ENCODE measurements around the gene SLC25A51.

- PRO-cap: bidirectional peak, plus-strand start at chr9:36486320, minus-strand start at chr9:36486223
- RAMPAGE, long total RNA, 4 experiments: no peak in any of the 4 experiments
These were observed 85.8 kb upstream of the RNF38 start for GRCh38 chr9:36485705-36486433.

DNA sequence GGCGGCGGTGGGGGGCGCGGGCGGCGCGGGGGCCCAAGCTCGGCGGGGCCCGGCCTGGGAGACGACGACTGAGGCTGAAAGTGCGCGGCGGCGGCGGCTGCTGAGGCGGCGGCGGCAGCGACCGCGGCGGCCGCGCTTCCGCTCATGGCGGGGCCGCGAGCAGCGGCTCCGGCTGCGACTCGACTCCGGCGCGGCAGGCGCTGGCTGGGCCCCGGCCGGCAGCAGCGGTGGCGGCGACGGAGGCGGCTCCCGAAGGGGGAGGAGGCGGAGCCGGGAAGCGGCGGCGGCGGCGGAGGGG, 85.3 kb upstream of the MELK start:
- PRO-cap: bidirectional peak, plus-strand start outside the sequence, minus-strand start at position 181 of the sequence
- RAMPAGE, long total RNA, 4 experiments: no peak in any of the 4 experiments

DNA sequence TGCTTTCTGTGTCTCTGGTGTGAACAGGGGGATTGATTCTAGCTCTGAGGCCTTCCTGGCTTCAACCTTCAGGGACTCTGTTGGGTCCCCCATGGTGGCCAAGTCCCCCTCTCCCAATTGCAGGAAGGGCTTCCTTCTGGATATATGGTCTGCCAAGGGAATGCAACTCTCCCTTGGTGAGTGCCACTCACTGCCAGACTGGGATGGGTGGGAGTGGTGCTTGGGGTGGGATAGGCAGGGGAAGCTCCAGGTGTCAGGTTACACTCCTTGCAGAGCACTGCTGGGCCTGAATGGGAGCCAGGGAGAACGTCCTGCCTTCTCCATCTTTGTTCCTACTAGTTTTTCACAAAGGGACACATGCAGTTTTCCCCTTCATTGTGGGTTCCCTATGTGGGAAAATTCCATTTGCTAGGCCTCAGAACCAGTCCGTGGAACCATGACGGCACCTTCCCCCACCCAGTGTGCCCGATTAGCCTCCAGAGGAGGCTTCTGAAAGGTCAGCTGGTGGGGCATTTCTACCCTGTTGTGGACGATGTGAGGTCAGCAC, 153.3 kb downstream of the MELK start:
- PRO-cap: no peak
- RAMPAGE, long total RNA, 4 experiments: no peak in any of the 4 experiments

DNA sequence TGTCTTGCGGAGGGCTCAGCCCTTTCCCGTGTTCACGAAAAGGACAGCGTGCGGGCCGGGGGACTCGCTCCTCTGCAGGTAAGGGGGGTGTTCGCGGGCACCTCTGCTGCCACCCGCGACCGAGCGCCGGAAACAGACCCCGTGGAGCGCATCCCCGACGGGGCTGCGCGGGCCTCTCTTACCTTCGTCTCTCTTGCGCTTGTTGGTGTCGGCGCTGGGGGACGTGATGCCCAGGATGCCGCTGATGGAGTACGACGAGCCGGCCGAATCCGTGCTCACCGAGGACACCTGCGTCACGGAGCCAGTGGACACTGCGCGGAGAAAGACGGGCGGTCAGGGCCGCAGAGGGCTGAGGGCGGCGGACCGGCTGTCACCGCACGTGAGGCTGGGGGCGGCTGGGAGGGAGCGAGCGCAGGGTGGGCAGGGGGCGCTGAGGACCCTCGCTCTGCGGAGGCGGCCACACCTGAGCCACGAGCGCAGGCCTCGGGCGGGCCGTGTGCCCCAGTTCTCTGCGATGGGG, 31.5 kb downstream of the PAX5 start:
- PRO-cap: no peak
- RAMPAGE, long total RNA, 4 experiments: no peak in any of the 4 experiments

- PRO-cap: no peak
- RAMPAGE, long total RNA, 4 experiments: no peak in any of the 4 experiments
These were observed 7.9 kb downstream of the PAX5 start for GRCh38 chr9:37026127-37026671.

GRCh38 chr9:37036937-37037631, 3.0 kb upstream of the PAX5 start:
- PRO-cap: bidirectional peak, plus-strand start at chr9:37037013, minus-strand start at chr9:37037022
- RAMPAGE, long total RNA, 4 experiments: no peak in any of the 4 experiments

GRCh38 chr9:37119901-37120219, 514 bp upstream of the ZCCHC7 start:
- PRO-cap: unidirectional peak, minus-strand start at chr9:37120161
- RAMPAGE, long total RNA, 4 experiments: no peak in any of the 4 experiments

DNA sequence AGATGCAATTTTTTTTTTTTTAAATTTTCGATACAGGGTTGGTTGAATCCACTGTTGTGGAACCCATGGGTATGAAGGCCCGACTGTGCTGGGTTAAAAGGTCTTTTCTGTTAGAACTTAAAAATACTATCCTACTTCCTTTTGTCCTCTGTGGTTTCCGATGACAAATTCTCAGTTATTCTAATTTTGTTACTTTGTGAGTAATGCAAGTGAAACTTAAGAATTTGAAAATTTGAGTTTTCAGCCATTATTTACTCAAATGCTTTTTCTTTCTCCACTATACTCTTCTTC, 67.3 kb downstream of the ZCCHC7 start:
- PRO-cap: no peak
- RAMPAGE, long total RNA, 4 experiments: no peak in any of the 4 experiments

DNA sequence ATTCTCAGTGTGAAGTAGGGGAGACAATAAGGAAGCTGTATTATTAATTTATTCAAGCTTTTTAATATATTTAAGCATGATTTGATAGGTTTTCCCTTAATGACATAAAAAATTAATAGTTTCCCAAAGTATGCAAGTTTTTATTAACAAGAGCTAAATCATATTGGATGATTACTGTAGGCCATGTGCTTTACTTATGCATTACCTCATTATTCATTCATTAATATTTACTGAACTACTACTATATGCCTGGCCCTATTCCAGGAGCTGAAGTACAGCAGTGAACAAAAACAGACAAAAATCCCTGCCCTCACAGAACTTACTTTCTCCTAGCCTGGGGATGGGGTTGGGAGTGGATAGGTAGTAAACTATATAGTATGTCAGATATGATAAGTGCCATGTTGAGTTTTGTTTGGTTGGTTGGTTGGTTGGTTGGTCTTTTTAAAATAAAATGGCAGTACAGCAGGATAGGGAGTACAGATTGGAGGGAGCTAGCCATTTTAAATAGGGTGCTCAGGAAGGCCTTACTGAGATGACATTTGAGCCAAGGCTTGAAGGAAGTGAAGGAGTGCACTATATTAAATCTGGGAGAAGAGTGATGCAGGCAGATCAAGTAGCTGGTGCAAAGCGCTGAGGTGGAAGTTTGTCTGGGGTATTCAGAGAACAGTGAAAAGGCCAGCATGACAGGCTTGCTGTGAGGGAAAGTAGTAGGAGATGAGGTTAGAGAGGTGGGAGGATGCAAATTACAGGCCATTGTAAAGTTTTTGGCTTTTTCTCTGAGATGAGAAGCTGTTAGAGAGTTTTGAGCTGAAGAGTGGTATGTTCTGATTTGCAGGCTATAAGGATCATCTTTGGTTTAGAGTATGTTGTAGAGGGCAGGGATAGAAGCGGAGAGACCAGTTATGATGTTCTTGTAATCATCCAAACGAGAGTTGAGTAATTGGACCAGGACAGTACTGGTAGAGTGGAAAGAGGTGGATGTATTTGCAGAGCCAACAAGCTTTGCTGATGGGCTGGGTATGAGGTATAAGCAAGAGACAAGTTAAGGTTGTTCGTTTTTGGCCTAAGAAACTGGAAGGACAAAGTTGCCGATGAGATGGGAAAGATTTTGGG, 80.9 kb upstream of the GRHPR start:
- PRO-cap: no peak
- RAMPAGE, long total RNA, 4 experiments: no peak in any of the 4 experiments

GRCh38 chr9:37384325-37384808, 38.1 kb upstream of the GRHPR start:
- PRO-cap: no peak
- RAMPAGE, long total RNA, 4 experiments: no peak in any of the 4 experiments

- PRO-cap: no peak
- RAMPAGE, long total RNA, 4 experiments: no peak in any of the 4 experiments
These were observed 10.0 kb upstream of the GRHPR start for GRCh38 chr9:37412202-37413169.

GRCh38 chr9:37417842-37418814, 4.4 kb upstream of the GRHPR start:
- PRO-cap: no peak
- RAMPAGE, long total RNA, 4 experiments: no peak in any of the 4 experiments

DNA sequence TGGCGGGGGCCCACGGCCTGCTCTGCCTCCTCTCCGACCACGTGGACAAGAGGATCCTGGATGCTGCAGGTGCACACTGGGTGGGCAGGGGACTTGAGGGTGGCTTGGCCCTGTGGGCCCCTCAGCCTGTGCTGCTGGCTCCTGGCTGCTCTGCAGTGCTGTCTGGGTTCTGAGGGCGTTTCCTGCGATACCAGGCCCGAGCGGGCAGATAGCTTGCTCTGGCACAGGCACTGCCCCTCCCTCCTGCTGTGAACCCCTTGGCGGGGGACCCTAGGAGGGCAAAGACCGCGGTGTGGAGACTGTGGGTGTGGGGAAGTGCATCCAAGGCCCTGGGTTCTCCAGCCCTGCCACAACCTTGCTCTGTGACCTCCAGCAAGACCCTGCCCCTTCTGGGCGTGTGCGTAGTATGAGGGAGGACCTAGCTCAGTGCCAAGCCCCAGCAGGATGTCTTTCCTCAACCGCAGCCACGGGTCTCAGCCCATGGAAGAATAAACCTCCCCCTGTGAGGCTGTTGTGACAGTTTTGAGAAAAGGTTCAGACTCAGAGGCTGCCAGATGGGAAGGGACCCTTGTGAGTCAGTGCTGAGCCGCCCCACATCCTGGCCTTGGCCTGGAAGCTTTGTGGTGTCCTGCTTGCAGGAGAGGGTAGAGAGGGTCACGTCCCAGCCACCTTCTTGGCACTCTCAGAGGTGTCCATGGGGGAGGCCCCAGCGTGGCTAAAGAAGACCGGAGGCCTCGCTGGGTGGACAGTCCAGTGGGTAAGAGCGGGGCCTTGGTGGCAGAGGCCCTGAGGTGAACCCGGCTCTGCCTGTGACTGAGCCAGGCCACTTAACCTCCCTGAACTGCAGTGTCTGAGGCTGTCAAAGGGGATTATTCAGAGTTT, 2.7 kb downstream of the GRHPR start:
- PRO-cap: no peak
- RAMPAGE, long total RNA, 4 experiments: no peak in any of the 4 experiments

DNA sequence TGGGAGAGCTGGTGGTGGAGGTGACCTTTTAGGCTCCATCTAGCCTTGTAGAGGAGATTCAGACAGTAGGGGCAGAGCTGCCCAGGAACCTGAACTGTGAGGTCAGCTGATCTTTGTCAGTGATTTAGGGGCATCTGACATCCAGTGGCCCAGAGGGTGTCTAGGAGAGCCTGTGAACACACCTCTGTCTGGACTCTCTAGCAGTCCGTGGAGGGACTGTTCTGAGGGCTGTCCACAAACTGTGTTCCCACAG, 16.6 kb downstream of the POLR1E start:
- PRO-cap: no peak
- RAMPAGE, long total RNA, 4 experiments: no peak in any of the 4 experiments

GRCh38 chr9:37565277-37566005, 10.7 kb downstream of the FBXO10 start:
- PRO-cap: bidirectional peak, plus-strand start at chr9:37565893, minus-strand start at chr9:37565767
- RAMPAGE, long total RNA, 4 experiments: no peak in any of the 4 experiments

- PRO-cap: no peak
- RAMPAGE, long total RNA, 4 experiments: no peak in any of the 4 experiments
These were observed 41.9 kb downstream of the FRMPD1 start for GRCh38 chr9:37692631-37693086.

DNA sequence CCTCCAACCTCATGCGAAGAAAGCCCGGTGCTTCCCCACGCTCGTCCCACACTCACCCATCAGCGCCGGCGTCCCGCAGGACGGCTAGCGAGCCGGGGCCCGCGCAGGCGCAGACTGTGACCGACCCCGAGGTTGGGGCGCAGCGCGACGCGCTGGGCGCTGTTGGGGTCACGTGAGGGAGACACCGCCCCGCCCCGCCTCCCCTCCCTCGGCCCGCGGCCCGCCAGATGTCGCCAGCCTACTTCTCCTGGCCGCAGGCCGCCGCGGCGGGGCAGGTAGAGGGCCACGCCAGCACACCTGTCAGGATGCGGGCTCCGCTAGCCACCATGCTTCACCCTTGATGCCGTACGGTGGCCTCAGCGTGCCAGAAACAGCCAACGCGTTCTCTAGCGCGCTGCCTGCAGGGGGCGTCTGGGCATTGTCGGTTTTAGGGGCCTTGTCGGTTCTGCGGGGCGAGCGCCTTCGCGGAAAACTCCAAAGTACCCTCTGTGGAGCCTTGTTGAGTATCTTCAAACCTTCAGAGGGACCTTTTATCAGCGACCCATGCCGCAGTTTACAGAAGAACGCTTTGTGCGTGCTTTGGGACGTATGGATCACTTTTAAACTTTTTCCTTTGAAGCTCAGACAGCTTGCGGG, at the start of gene SLC25A51:
Gene SLC25A51, minus strand, starts transcription at position 116 of the 636 bp plus-strand sequence.
- PRO-cap: bidirectional peak, plus-strand start at position 439 of the sequence, minus-strand start at position 116 of the sequence
- RAMPAGE, long total RNA, 4 experiments: start-site peak on the plus strand in 1 of 4 experiments, centred at position 437 of the sequence, 6 reads per replicate

- PRO-cap: no peak
- RAMPAGE, long total RNA, 4 experiments: no peak in any of the 4 experiments
These were observed 4.6 kb upstream of the SLC25A51 start for GRCh38 chr9:37908601-37908808.

GRCh38 chr9:37952706-37953319, 48.9 kb upstream of the SLC25A51 start:
- PRO-cap: no peak
- RAMPAGE, long total RNA, 4 experiments: no peak in any of the 4 experiments

DNA sequence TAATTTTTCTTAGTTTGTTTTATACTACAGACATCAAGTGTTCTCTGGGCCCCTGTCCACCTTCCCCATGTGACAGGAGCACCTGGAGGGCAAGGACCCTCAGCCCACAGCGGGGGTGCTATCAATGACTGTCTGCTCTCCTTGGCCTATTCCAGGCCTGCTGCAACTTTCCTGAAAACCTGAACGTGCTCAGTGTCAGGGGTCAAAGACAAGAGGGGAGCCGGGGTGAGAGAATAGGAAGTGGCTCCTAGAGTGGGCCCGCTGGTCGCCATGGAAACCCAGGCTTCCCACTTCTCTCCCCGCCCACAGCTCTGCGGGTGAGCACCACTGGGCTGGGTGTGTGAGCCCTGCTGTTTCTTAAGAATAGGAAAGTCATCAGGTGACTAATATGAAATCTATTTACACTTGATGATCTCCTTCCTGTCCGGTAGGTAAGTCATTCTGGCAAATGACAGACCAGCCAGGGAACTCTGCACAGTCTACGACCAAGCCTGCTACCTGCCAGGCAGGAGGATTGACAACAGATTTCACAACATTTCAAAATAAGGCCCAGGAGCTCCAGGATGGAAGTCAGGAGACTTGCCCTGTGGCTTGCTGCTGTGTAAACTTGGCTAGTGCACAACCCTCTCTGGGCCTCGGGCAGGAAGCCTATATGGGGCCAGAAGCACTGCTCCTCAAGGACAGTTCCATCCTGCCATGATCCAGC, 60.9 kb downstream of the SHB start:
- PRO-cap: bidirectional peak, plus-strand start at position 475 of the sequence, minus-strand start at position 365 of the sequence
- RAMPAGE, long total RNA, 4 experiments: start-site peak on the minus strand in 1 of 4 experiments, centred at position 386 of the sequence, 5 reads per replicate

Measured in esophagus squamous epithelium (tissue), 4 donors.